Hematopoietic multipotent progenitor cell (in vitro differentiated cells): ENCODE measurements around the genes YBX3, TAS2R31 and TAS2R43.

- CAGE, long polyA plus RNA = no peak
Observed at GRCh38 chr12:10613799-10614176, 379 bp upstream of the MAGOHB start.

DNA sequence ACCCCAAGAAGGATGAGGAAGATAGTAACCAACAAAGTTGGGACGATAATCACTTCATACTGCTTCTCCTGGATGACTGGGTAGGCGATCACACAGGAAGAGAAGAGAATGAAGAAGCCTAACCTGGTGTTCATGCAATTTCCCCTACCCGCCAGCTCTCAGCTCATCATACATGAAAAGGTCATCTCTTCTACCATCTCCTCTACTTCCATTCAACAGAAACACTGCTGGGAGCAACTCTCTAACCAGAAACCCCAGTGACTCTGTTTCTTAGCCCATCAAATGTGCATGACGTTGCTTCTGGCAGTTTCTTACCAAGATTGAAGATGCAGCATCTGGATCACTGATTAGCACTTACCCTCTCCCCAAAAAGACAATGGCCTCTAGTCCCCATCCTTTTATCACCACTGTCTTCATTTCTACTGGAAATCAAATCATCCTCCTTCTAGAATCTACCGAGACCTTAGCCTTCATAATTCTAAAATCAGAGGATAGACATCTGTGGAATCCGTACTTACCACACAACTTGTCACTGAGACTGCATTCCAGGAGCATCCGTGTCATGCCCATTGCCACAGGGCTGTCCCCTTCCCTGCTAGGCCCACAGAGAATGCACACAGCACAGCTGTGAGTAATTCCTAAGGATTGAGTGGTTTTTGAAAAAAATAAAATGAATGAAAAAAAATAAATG, 20.8 kb upstream of the MAGOHB start:
- CAGE, long polyA plus RNA = no peak

GRCh38 chr12:10636435-10637095, 23.2 kb upstream of the MAGOHB start:
- CAGE, long polyA plus RNA = no peak

DNA sequence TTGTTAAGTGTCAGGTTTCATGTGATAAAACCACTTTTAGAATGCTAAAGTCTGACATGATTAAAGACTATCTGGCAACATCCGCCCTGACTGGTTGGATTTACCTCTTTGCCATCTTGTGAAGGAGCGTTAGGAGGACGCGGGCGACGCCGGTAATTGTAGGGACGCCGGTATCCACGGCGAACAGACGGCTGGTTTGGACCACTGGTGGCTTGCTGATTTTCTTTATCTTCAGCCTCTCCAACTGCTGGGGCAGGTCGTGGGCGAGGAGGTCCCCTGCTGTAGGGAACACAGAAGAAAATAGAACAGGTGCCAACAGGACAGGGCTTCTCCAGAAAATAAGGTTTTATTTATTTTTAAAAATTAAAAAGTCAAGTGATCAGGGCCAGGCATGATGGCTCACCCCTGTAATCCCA, 21.3 kb downstream of the YBX3 start:
- CAGE, long polyA plus RNA = start-site peak on the minus strand centred at position 200 of the sequence, 101 bp wide, 77 reads

- CAGE, long polyA plus RNA = no peak
Observed at GRCh38 chr12:10722973-10723859, at the start of gene YBX3. YBX3 (minus strand) TSS chr12:10723323.

- CAGE, long polyA plus RNA = no peak
Observed at GRCh38 chr12:11031282-11031825, at the start of gene TAS2R31. TAS2R31 (minus strand) TSS chr12:11031407.

- CAGE, long polyA plus RNA = no peak
Observed at GRCh38 chr12:11092064-11092478, at the start of gene TAS2R43. TAS2R43 (minus strand) TSS chr12:11092313.

- CAGE, long polyA plus RNA = no peak
Observed at GRCh38 chr12:11648536-11649488, 662 bp upstream of the ETV6 start.

DNA sequence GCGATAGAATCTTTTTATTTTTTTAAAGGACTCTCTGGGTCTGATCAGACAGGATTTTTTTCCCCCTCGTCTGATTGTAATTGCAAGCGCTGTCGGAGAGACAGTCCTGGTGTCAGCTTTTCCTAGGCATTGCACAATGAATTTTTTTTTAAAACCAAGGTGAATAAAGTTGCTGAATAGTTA, 1.0 kb downstream of the ETV6 start:
- CAGE, long polyA plus RNA = no peak

DNA sequence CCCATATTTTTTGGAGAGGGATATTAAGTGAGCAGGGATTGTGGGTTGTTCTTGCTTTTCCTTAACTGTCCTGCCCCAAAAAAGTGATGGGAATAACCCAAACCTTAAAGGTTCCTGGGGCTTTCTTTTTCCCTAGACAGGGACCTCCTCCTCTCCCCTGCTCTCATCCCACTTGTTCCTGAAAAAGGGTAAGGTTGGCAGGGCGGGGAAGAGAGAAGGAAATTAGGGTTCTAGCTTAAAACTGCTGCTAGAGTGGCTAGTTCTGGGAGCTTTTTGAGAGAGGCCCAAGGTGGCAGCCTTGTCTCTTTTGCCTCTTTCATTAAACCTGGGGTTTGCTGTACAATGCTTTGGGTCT, 21.4 kb downstream of the ETV6 start:
- CAGE, long polyA plus RNA = no peak

DNA sequence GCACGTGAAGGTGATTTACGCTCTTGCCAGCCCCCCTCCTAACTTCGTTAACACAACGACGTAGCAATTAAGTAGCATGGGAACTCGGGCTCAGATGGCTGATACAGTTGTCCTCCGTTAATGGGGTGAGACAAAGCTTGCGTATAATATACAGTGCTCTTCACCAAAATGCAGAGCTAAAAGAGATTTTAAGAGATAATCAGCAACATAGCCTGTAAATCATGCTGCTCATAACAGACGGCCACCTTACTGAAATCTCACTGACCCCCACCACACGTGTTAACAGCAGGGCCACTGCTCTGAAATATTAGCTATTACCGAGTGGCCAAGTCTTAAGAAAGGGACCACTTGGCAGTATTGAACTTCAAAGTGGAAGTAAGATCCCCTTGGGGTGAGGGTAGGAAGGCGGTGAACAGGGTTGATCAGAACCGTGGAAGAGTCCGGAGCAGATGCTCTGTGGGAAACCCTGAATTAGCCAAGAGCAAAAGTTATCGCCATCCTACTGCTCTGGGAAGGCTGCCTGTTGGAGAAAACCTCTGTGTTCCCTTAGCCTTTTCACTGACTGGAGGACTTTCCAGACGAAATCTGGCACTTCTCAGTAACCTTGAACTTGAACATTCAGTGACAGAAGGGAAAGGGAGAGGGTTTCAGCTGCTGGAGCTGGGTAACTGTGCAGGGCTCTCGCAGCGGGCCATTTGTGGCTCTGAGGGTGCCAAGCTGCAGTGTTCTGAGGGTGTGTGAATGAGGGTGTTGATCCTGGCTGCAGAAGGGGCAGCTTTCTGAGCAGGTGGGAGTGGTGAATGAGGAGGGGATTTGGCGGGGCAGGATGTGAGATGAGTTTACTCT, 23.2 kb downstream of the ETV6 start:
- CAGE, long polyA plus RNA = no peak

GRCh38 chr12:11717146-11717952, 67.9 kb downstream of the ETV6 start:
- CAGE, long polyA plus RNA = no peak

- CAGE, long polyA plus RNA = no peak
Observed at GRCh38 chr12:11756376-11757552, 107.3 kb downstream of the ETV6 start.

DNA sequence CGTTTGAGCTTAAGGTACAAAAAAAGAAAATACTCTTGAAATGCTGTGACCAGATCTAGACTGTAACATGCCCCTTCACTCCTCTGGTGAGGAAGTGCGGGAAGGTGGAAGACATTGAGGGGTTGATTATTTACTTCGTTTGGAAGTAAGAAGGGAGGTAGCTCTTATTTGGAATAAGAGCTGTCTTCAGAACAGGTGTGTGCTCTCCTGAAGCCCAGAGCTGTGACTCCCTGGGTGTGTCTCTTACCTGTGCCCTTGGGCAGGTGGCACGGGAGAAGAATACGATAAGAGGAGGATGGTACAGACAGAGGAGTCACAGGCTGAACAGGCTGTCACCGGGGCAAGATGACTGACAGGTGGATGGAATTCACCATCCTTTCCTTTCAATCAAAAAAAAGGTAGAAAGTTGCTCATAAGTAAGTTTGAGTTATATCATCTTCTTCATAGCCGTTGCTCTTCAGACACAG, 120.2 kb downstream of the ETV6 start:
- CAGE, long polyA plus RNA = no peak

DNA sequence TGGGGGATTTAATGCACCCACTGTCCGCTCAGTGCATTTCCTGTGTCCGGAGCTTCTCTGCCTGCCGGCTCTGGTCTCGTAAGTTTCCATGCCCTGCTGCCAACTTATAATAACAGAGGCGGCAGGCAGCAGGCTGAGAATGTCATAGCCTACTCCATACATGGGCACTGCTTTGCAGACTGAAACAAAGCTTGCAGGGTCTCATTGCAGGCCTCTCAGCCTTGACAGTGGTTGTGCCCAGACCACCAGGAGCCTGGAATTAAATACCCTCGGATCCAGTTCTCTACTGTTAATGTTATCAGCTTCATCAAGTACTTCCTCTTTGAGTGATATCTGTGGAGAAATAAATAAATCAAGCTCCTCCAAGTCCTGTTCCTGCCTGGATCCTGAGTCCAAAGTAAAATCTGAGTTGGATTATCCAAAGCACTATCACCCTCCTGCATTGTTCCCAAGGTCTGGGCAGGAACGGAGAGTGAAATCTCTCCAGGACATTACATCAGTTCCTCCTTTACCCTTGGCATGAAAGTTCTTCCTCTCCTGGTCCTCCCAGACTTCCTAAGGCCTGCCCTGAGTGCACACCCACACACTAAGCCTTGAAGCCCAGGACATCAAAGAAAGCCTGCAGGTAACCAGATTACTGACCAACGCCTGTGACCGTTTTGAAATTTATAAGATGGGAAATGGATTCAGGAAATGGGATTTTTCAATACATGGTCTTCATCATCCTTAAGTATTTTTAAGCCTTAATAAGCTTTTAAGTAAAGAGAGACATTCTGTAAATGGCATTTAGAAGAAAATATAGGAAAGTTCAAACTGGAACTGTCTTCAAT, 206.8 kb upstream of the BCL2L14 start:
- CAGE, long polyA plus RNA = no peak

- CAGE, long polyA plus RNA = no peak
Observed at GRCh38 chr12:12120822-12121311, 50.1 kb downstream of the BCL2L14 start.

DNA sequence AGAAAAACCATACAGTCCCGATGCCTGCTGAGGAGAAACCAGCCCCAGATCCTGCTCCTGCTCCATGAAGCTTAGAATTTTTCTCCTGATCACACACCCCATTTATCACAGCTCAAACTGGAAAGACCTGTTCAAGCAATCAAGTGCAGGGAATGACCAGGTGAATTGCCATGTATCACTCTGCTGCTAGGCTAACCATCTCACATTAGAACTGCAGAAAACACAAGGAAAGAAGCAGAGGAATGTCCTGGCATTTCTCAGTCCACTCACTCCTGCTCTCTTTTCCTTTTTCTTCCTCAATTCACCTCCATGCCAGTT, 18.1 kb downstream of the MANSC1 start:
- CAGE, long polyA plus RNA = no peak

- CAGE, long polyA plus RNA = no peak
Observed at GRCh38 chr12:12350934-12351708, 1.1 kb upstream of the MANSC1 start.

DNA sequence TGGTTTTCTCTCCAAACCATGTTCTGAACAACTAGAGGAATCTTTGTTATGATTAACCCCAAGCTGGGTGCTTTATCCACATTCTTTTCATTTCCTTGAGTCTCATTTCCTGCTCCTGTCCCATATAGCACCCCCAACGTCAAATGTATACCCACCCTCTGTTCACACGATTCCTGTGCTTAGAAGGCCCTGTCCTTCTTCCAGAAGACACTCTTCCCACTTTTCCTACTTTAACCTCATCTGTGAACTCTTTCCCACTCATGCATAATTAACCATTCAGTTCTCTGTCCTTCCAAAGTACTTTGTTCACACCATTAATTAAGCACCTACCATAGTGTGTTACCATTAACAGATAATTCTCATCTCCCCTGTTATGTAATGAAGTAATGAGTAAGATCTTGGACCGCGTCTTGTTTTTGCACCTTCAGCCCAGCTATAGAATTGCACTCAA, 74.6 kb downstream of the DUSP16 start:
- CAGE, long polyA plus RNA = no peak

GRCh38 chr12:12612493-12612871, 806 bp downstream of the CREBL2 start:
- CAGE, long polyA plus RNA = no peak